BJ (cell line): ENCODE data around the gene PPP1R13B.

DNA sequence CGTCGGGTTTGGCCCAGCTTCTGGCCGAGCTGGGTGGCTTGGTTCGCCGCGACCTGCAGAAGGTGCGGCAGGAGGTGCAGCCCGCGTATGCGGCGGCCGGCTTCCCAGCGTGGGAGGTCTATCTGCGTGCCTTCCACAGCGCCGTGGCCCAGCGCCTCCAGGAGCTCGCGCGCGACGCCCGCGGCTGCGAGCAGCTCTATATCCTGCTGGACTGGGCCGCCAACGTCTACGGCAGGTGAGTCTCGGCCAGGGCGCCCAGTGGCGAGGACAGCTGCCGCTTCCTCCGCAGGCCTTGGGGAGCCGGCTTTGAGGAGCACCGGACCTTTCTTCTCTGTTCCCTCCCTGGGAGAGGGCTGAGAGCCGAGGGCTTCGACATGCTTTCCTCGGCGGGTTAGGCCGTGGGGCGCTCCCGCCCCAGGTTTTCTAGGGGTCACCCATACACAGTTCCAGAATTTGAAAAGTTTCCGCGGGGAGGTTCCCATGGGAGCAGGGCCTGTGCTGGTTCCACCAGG, 8.1 kb downstream of the EXOC3L4 start:
- CAGE, long polyA plus RNA = no peak
- RRBS = no CpG with 5 or more reads among the region's 44 CpGs

- CAGE, long polyA plus RNA = no peak
- RRBS = no CpG with 5 or more reads among the region's 9 CpGs
Observed at GRCh38 chr14:103121080-103121526, 2.2 kb upstream of the TNFAIP2 start.

GRCh38 chr14:103123649-103124033, 380 bp downstream of the TNFAIP2 start:
- CAGE, long polyA plus RNA = no peak
- RRBS = 9% methylated on average over 20 of the region's 28 CpGs

DNA sequence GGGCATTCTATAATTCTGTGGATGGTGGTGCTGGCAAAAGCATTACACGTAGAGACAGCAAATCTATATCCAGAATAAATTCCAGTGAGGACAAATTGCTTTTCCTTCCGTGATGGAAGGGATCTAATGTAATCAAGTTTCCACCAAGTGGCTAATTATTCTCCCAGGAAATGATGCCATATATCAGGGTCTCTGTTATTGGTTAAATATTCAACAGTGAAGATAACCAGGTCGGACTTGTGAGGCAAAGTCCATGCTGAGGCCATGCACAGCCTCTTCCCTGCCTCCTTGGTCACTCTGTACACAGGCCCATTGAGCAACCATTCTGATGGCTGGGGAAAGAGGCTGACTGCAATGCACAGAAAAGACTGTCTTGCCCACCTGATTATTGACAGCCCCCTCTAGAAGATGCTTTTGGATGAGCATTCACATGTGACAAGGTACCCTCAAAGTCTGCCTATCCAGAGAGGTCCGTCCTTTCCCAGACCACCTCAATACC, 90.1 kb downstream of the TNFAIP2 start:
- CAGE, long polyA plus RNA = no peak
- RRBS = no CpG with 5 or more reads among the region's 4 CpGs

GRCh38 chr14:103220568-103221200, 97.4 kb downstream of the TNFAIP2 start:
- CAGE, long polyA plus RNA = no peak
- RRBS = 4% methylated on average over 12 of the region's 65 CpGs

DNA sequence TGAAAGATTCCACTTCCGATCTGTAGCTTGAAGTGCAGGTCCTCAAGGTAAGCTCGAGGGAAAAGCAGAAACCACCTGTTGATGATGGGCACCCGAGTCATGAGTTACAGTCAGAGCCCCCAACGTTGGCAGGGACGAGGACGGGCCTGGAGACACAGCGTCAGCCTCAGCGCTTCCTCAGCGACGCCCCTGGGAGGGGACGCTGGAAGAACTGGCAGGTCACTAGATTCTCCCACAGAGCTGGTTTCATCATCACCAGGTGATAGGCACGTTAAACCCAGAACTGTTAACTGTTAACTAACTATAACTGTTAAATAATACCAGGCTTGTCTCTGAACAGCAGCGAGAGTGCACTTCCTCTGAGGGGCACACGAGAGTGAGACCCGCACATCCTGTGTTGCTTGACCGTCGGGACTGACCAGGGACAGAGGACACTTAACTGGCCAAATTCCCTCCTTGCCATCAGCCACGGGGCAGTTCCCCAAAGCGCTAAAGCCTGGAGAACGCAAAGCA, 101.9 kb downstream of the TNFAIP2 start:
- CAGE, long polyA plus RNA = no peak
- RRBS = no CpG with 5 or more reads among the region's 20 CpGs

- CAGE, long polyA plus RNA = no peak
- RRBS = 6% methylated on average over 3 of the region's 52 CpGs
Observed at GRCh38 chr14:103273711-103274332, 60.2 kb upstream of the EIF5 start.

DNA sequence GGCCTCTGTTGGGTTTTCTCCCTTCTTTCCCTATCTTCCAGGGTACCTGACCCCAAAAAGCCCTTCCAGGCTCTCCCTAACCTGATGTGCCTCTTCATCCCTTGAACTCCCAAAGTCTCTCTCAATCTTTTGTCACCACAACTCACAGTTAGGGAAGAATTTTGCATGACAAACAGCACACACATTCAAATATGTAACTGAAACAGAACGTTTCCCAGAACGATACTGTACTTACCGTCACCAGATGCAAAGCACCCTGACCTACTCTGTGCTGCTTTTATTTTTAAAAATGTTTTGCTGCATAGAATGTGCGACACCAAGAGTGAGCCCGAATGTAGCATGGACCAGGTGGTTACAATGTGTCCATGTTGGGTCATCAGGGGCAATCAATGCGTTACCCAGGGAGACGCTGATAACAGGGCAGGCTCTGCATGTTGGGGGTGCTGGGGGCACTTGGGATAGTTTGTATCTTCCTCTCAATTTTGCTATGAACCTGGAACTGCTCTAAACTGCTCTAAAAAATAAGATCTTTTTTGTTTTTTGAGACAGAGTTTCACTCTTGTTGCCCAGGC, 14.6 kb upstream of the EIF5 start:
- CAGE, long polyA plus RNA = no peak
- RRBS = no CpG with 5 or more reads among the region's 7 CpGs

DNA sequence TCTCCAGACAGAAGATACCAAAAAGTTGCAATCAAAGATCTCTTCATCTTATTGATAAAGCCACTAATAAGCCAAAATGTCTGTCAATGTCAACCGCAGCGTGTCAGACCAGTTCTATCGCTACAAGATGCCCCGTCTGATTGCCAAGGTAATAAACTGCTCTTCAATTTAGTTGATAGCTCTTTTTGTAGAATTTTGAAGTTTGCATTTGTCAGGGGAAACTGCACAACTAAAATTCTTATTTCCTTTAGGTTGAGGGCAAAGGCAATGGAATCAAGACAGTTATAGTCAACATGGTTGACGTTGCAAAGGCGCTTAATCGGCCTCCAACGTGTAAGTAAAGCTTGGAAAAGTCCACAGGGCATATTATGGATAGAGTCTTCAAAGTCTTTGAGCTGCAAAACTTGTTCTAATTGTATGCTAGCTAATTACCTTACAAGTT, 1.8 kb downstream of the EIF5 start:
- CAGE, long polyA plus RNA = no peak
- RRBS = no CpG with 5 or more reads among the region's 8 CpGs

DNA sequence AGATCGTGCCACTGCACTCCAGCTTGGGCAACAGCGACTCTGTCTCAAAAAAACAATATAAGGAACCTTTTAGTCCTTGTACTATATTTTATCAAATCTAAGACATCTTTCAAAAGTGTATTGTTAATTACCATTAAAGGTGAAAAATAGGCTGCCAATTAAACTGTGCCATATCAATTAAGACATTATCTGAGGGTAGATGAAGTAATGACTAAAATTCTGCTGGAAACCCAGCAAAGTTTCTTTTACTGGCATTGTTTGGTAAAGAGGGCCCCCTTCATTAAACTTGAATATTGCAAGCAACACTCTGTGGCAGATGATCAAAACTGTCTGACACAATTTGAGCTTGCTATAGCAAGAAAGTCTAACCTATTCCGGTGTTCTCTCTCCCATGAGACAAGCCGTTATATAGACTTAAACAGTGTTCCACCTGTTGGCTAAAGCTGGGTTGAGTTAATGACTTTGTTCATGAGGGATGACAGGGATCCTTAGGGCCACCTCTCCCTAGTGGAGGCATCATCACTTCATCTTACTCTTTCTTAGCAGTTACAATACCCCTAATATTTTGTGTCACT, 3.6 kb downstream of the EIF5 start:
- CAGE, long polyA plus RNA = no peak
- RRBS = no CpG with 5 or more reads among the region's 4 CpGs

DNA sequence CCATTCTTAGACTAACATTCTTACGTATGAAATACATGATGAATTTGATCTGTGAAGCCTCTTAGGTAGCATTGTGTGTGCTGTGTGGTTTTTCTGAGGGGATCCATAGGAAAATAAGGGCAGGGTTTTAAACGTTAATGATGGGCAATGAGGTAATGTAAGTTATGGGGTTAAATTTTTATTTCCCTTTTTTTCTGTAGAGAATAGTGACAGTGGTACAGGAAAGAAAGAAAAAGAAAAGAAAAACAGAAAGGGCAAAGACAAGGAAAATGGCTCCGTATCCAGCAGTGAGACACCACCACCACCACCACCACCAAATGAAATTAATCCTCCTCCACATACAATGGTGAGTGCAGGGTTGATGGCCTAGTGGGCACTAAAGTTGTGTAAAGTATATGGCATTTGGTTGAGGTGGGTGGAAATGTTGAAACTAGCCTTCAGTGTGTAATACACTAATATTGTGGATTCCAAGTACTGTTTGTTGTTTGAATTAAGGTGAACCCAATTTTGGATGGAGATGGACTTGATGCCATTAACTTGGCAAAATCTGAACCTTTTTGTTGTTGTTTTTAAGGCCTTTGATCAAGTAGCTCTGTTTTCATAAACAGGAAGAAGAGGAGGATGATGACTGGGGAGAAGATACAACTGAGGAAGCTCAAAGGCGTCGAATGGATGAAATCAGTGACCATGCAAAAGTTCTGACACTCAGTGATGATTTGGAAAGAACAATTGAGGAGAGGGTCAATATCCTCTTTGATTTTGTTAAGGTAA, 4.3 kb downstream of the EIF5 start:
- CAGE, long polyA plus RNA = no peak
- RRBS = no CpG with 5 or more reads among the region's 5 CpGs

DNA sequence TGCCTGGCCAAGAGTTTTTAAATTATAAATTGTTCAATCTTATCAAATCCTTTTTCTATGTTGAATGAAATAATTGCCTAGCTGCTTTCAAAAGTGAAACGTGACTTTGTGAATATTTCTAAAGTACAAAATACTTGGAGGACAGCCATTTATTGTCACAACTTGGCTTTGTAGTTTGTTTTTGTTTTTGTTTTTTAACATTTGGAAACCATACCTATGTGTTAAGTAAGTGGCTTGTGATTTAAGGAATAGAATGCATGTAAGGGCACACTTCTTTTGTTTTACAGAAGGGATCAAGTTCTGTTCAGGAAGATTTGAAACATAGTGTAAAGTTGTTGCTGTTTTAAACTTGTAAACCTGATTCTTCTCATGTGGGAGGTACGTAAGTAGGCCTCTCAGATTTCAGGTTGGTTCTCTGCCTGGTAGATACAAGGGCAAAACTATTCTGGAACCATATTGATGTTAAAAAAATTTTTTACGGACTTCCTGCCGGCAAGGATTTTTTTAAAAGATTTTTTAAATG, 13.5 kb downstream of the MARK3 start:
- CAGE, long polyA plus RNA = no peak
- RRBS = no CpG with 5 or more reads among the region's 4 CpGs

DNA sequence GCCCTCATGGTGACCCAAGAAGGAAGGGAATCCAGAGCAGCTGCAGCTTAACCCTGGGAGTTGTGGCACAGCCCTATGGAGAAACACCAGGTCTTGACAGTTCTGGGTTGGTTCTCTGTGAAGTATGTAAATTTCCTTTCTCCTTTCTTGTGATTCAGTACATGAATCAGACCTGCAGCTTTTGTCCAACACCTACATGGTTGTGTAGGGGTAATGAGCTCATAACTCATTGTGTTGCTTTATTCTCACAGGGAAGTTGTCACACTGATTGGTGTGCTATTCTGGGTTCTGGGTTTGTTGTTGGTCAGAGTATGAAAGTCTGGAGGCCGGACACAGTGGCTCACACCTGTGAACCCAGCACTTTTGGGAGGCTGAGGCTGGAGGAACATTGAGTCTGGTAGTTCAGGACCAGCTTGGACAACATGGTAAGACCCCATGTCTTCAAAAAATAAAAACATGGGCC, 18.6 kb downstream of the CKB start:
- CAGE, long polyA plus RNA = no peak
- RRBS = no CpG with 5 or more reads among the region's 1 CpG

- CAGE, long polyA plus RNA = no peak
- RRBS = no CpG with 5 or more reads among the region's 6 CpGs
Observed at GRCh38 chr14:103518179-103518542, 4.5 kb downstream of the CKB start.

DNA sequence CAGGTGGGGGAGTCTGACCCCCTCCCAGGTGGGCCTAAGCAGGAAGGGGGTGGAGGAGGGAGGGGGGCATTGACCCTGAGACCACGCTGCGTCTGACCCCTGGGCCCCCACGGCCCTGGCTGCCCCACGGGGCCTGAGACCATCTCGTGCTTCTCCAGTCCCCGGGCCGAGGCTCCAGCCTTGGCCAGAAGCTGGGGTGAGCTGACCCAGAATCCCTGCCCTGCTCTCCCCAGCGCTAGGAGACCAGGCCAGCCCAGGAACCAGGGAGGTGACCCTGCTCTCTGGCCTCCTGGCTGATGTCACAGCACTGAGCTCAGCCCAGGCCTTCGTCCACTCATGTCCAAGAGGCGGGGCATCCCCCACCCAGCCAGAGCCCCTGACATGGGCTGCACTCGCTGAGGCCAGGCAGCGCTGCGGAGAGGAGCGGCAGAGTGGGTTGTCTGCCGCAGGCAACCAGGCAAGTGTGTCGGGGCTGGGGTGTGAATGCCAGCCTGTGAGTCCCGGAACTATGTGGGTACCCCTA, 6.2 kb downstream of the TRMT61A start:
- CAGE, long polyA plus RNA = no peak
- RRBS = no CpG with 5 or more reads among the region's 17 CpGs

DNA sequence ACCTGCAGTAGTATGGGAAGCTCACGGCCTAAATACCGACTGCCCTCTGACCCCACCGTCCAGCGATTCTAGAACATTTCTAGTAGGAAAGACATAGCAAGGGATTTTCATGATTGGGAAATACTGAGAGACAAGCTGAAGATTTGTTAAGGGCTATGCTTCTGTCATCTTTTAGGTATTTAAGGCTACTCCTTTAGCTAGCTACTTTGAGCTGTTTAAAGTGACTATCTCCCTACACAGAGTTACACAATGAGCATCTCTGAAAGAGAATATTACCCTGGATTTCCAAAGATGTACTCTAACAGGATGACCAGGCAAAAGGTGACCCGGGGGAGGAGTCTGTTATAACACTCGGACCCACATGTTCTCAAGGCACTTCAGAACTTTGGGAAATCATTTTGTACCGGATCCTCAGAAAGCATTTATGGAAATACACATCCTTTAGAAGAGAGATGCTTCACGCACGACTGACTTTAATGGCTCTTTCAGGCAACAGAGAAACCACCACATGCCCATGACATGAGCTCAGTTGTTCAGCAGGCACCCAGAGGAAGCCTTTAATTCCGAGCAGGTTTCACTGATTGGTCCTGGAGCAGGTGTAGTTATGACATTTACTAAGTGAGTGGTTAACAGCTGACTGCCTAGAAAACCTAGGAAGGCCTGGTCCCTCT, 4.2 kb downstream of the BAG5 start:
- CAGE, long polyA plus RNA = no peak
- RRBS = 70% methylated on average over 1 of the region's 10 CpGs

DNA sequence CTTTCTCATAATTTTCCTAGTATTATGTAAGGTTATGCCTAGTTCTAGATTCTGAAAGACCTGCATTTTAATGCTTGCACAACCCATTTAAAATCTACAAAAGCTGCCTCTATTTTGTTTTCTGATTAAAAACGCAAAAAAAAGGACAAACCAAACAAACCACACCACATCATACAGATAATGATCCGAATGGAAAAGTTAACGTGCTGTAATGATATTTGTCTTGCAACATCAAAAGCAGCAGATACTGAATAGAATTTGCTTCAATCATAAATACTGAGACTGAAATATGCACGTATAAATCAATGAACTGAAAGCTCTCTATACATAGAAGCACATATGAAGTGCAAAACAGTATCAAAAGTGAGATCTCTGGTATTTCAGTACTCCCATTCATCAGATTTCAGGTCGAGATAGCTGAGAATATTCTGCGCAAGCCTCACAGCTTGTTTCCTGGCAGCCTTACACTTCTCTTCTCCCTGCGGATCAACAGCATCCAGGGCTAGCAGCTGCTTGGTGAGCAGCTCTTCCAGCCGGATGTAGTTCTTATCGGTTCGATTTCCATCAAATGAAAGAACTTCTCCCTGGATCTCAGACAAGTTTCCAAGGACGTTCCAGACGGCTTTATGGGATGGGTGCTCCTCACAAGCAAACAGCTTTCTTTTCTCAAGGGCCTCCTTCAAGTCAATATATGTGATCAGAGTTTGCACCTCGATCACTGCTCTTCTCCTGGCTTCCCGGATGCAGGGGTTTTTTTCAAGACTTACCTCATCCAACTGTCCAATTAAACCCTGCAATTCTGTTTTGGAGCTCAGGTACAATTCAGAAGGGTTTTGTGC, 2.8 kb downstream of the BAG5 start:
- CAGE, long polyA plus RNA = no peak
- RRBS = no CpG with 5 or more reads among the region's 14 CpGs

- CAGE, long polyA plus RNA = no peak
- RRBS = no CpG with 5 or more reads among the region's 15 CpGs
Observed at GRCh38 chr14:103561270-103561780, 1.1 kb downstream of the BAG5 start.

DNA sequence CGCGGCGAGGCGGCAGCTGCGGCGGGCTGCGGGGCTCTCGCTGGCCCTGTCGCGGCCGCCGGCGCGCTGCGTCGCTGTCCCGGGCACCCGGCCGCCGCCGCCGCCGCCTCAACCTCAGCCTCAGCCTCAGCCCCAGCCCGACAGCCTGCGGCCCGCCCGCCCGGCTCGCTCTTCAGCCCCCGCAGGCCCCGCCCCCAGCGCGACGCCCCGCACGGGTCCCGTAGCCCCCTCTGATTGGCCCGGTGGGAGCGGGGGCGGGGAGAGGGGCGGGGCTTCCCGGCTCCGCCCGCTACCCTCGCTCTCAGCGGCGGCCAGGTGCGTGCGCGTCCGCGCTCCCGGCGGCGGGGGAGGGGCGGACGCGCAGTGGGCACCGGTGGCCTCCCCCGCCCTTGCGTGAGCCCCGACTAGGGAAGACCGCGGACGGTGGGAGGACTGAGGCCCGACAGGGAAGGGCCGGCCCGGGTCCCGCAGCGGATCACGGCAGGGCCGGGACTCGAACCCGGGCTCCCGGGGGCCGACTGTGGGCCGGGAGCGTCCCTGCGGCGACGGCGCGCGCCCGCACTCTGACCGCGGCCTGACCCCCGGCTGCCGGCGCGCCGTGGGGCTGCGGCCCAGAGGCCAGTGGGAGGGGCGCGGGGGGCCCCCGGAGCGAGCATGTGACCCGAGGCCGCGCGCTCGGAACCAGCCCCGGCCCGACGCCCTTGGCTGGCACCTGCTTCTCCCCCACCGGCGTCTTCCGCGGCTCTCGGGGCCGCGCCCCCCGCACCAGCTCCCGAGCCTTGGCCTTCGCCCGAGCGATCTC, at the start of gene PPP1R13B:
Gene PPP1R13B (minus strand): TSS at position 147 of the 802 bp plus-strand sequence.
- CAGE, long polyA plus RNA = no peak
- RRBS = 1% methylated on average over 84 of the region's 117 CpGs

DNA sequence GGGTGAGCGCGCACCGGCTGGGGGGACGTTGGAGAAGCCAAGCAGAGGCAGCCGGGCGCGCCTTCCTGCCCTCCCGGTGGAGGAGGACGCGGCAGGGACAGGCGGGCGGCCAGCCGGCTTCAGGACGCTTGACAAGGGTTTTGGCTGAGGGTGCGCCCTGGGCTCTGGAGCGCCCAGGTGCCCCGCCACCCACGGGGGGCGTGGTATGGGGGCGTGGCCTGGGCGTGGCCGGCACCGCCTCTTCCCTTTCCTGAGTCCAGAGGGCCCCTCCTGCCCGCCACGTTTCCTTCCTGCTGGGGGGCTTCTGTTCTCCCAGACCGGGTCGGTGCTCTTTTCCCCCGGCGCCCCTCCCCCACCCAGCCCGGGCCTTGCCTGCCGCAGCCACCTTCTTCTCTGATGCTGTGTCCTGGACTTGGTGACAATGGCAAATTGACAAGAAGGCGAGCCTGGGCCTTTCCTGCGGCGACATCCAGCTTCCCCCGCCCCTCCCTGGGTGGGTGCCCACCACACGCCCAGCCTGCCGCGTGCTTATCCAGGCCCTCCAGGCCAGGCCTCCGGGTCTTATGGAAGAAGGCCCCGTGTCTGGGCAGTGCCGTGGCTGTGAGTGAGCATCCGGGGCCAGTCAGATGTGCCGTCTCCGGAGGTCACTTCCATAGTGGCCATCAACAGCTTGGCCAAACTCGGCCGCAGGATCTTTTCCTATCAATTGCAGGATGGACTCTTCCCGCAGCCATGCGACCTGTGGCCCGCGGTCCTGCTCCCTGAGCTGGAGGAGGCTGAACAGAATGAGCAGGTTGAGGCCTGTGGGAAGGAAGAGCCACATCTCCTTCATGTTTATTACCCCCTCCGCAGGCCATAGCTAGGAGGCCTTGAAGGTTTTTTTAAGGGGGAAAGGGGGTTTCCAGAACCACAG, 24.7 kb upstream of the PPP1R13B start:
- CAGE, long polyA plus RNA = no peak
- RRBS = 38% methylated on average over 17 of the region's 51 CpGs